Astrocyte (in vitro differentiated cells and primary cell): ENCODE measurements around a stretch of chr11.

DNA sequence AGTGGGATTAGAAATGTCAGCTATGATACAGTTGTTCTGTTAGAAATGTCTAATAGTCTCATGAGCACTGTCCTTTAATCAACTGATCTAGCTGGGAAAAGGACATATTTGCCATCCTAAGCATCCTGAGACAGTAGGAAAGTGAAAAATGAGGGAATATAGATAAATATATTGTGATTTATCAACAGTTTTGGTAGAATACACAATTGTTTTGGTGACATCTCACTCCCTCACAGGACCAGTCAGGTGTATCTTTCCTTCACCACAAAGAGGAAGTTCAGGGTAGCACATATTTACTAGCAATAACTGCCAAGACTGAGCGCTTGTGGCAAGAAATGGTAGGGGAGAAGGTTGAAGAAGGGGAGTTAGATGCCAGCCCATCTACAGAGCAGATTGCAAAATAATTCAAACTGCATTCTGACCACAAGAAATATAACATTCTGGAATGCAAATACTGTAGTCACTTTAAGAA, 90.9 kb upstream of the APOA1 start:
- PRO-cap: no peak
- RRBS, 2 experiments: no CpG with 5 or more reads among the region's 1 CpG

GRCh38 chr11:116989843-116990429, 108.3 kb downstream of the SIK3 start:
- PRO-cap: no peak
- RRBS, 2 experiments: no CpG with 5 or more reads among the region's 3 CpGs

DNA sequence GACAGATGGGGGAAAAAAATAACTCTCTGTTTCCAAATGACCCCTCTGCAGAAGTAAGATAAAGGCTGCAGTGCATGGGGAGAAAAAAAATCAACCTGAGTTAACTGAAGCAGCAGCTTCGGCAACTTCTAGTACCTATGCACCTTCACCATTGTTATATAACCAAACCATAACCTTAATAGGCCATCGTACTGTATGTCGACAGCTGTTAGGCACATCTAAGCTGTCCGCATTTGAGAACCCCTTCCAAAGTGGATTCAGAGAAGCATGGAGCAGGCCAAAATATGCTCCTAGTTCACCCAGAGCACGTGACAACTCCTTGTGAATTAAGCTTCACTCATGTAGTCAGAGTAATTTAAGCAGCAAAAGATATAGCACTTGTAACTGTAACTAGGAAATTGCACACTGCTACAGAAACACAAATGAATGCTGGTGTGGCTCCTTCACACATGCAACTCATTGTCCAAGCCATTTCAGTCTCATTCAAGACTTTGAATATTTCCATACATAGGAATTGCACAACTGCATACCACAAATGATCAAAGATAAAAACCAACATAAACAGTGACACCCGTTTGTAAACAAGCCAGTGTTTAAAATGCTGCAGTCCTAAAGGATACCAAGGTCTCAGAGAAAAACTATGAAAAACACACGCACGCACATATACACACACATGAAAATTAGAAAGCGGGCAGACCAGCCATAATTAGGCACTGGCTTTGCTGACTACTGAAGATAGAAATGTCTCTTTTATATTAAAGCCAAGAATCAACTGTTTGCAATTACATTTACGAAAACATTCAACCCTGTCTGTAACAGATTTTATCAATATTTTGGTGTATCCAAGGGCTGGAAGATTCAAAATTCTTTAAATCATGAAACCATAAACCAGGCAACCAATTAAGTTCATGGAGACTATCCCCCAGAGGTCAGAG, 2.5 kb downstream of the SIK3 start:
- PRO-cap: no peak
- RRBS, 2 experiments: no CpG with 5 or more reads among the region's 10 CpGs

DNA sequence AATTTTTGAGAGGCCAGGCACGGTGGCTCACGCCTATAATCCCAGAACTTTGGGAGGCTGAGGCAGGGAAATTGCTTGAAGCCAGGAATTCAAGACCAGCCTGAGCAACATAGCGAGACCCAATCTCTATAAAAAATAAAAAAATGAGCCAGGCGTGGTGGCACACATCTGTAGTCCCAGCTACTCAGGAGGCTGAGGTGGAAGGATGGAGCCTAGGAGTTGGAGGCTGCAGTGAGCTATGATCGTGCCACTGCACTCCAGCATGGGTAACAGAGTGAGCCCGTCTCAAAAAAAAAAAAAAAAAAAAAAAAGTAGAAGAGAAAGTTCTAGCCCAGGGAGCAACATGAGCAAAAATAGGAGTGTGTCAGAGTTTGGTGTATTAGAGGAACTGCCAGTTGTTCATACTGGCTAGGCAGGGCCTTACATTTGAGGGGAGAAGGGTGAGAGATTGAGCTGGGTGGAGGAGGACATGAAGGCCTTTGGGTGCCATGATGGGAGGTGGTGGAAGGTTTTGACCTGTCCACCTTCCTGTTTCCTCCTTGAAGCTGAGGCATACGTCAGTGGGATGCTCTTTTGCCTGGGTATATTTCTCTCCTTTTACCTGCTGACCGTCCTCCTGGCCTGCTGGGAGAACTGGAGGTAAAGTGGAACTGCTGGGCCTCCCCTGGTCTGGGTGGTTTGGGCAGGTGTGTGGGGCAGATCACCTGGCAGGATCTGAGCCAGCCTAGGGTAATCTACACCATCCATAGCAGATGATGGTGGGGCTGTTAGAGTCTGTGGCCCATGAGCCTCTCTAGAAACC, 7.2 kb downstream of the SIDT2 start:
- PRO-cap: no peak
- RRBS, 2 experiments: no CpG with 5 or more reads among the region's 8 CpGs

DNA sequence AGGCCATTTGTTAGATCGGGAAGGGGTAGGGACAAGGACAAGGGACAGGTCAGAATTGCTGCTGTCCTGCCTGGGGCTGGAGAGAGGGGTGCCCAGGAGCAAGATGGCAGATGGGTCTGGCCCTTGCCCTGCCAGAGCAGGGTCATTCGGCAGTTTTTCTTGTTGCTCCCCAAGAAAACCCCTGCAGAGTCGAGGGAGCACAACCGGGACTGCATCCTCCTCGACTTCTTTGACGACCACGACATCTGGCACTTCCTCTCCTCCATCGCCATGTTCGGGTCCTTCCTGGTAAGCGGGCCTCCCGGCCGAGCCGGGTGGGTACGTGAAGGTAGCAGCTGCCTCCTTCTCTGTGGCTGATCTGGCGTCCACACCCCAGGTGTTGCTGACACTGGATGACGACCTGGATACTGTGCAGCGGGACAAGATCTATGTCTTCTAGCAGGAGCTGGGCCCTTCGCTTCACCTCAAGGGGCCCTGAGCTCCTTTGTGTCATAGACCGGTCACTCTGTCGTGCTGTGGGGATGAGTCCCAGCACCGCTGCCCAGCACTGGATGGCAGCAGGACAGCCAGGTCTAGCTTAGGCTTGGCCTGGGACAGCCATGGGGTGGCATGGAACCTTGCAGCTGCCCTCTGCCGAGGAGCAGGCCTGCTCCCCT, 3.4 kb upstream of the TAGLN start:
- PRO-cap: no peak
- RRBS, 2 experiments: 85% methylated on average over 3 of the region's 22 CpGs; no CpG with 5 or more reads in 1 of the 2 experiments

- PRO-cap: no peak
- RRBS, 2 experiments: no CpG with 5 or more reads among the region's 21 CpGs
Observed at GRCh38 chr11:117202676-117203732, 3.8 kb downstream of the TAGLN start.

GRCh38 chr11:117309113-117309742, 6.8 kb downstream of the BACE1 start:
- PRO-cap: no peak
- RRBS, 2 experiments: no CpG with 5 or more reads among the region's 11 CpGs

DNA sequence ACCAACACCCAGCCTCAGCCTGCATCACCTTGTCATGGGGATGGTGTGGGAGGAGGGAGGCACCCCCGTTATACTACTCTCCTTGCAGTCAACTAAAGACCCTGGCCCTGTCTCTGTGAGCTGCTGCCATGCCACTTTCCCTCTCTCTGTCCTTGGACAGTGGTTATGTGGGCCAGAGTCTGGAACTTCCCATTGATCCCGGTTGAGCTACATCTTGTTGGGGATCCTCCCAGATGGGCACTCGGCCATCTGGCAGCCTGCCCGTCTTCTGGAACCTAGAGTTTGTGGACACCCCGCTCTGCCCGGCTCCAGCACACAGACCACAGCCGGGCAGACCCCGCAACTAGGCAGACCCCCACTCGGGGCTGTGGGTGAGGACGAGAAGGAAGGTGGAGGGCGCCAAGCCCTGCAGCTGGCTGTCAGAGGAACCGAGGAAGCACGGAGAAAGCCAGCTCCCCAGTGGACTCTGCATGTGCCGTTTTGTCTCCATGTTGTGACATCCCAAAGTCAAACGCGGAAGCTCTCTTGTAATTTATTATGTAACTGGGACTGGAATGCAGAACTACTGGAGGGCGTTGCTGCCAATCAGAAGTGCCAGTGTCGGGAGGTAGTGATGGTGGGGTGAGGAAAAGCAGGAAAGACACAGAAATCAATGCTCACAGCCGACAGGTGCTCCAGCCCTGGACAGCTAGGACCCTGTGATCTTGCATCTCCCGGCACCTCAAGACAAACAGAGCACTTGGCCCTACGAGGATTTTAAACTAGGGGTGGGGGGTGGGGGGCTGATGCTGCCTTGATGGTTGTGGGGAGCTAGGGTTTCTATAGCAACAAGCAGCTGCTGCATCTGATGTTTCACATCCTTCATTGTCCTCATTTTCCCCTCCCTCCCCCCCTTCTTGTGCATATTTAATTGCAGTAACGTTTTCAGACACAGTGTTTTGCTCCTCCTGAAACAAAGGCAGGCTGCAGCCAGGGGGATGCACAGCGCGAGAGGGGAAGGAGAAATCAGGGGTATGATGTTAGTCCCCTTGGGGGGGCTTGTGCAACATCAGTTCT, 207.8 kb downstream of the CEP164 start:
- PRO-cap: no peak
- RRBS, 2 experiments: 7% methylated on average over 3 of the region's 24 CpGs; no CpG with 5 or more reads in 1 of the 2 experiments

DNA sequence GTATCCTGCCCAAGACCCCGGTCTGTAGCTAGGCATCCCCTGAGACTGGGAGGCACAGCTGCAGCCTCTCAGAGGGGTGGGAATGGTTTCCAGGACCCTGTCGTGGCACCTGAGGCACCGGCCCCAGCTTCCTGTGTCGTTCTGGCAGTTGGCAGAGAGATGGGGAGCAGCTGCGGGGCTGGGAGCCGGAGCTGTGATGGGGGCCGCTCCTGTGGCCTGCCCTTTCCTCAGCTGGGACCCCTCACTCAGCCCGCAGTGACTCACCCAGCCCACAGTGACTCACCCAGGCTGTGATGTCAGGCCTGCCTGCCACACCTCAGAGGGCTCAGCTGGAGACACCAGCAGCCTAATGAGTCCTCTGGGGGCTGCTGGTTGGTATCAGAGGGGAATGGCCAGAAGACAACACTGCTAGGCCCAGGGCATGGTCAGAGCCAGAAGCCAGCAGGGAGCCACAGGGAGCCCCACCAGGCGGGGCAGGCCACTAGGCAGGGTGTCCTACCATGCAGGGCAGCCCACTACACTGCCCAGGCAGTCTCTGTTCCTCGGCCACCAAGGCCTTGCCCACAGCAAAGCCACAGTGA, 4.1 kb upstream of the FXYD2 start:
- PRO-cap: no peak
- RRBS, 2 experiments: 1 to 44% methylated on average over 4 to 6 of the region's 10 CpGs

DNA sequence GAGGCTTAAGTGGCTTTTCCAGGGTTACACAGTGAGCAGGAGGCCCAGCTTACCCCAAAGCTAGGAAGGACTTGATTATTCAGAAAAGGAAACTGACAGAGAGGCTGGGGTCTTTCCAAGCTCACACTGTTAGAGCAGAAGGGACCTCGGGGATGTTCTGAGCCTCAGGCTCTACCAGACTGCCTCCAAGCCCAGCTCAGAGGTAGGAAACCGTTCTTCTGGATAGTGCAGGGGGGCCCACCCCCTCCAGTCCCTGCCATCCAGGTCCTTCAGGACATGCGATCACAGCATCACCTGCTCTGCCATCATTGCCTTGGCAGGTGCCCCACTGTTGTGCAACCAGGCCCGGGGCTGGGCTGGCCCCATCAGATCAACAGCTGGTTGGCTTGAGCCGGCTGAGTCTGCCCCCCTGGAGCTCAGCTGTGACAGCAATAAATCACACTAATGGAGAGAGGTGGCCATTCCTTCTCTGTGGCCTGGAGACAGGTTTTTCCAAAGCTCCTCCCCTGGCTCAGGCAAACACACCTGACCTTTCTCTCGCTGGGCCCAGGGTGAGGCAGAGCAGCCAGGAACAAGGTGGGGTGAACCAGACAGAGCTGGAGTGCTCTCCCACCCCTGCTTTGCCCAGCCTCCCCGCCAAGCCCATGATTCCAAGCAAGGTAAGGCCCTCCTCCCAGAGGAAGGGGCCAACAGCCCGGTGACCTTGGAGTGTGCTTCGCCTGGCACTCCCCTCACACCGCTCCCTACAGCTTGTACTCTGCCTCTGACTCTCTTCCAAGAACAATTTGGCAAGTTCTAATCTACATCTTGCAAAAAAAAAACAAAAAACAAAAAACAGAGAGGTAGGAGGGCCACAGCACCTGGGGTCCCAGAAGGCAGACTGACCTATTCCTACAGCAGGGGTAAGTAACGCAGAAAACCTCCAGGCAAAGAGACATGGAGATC, 8.9 kb upstream of the FXYD2 start:
- PRO-cap: no peak
- RRBS, 2 experiments: 6 to 35% methylated on average over 2 of the region's 11 CpGs

- PRO-cap: no peak
- RRBS, 2 experiments: no CpG with 5 or more reads among the region's 9 CpGs
Observed at GRCh38 chr11:117870028-117870699, 6.3 kb downstream of the FXYD6 start.

- PRO-cap: no peak
- RRBS, 2 experiments: no CpG with 5 or more reads among the region's 7 CpGs
Observed at GRCh38 chr11:117930617-117931202, 1.5 kb upstream of the TMPRSS13 start.

- PRO-cap: no peak
- RRBS, 2 experiments: 5% methylated on average over 2 of the region's 23 CpGs; no CpG with 5 or more reads in 1 of the 2 experiments
Observed at GRCh38 chr11:117986601-117987690, 752 bp downstream of the IL10RA start.

- PRO-cap: no peak
- RRBS, 2 experiments: 69 to 77% methylated on average over 5 of the region's 11 CpGs
Observed at GRCh38 chr11:118079457-118080211, 2.8 kb downstream of the TMPRSS4 start.

- PRO-cap: no peak
- RRBS, 2 experiments: no CpG with 5 or more reads among the region's 10 CpGs
Observed at GRCh38 chr11:118112880-118113521, 26.2 kb upstream of the SMIM35 start.

- PRO-cap: no peak
- RRBS, 2 experiments: no CpG with 5 or more reads among the region's 3 CpGs
Observed at GRCh38 chr11:118238854-118239701, 13.1 kb downstream of the MPZL3 start.

DNA sequence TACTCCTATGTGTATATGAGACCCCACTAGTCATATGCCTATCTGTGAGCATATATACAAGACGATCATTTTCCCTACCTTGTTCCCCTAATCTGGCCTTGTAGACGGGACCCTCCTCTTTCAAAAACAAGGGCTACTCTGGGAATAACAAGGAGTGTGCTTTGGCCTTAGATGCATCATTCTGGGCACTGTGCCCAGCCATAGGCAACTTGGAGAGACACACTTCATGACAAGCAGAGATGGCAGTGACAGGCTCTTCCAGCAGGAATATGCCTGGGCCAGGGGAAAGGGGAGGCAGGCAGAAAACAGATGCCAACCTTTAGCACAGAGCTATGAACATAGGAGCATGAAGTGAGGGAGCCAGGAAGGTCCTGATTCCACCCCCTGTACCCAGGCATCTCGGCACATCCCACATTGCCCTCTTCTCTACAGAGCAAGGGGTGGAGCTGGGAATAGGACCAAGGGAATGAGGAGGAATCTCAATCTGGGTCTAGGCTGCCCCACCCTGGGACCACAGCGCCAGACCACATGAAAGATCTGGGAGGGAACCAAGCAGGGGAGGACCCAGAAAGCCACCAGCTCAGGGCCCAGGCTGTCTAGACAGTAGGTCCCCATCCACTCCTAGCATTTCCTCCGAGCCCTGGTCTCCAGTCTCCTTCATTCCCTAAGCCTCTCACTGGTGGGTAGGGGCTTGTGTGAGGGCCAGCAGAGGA, 11.4 kb downstream of the PHLDB1 start:
- PRO-cap: no peak
- RRBS, 2 experiments: no CpG with 5 or more reads among the region's 5 CpGs

GRCh38 chr11:118624823-118625255, 17.4 kb downstream of the PHLDB1 start:
- PRO-cap: no peak
- RRBS, 2 experiments: no CpG with 5 or more reads among the region's 8 CpGs

DNA sequence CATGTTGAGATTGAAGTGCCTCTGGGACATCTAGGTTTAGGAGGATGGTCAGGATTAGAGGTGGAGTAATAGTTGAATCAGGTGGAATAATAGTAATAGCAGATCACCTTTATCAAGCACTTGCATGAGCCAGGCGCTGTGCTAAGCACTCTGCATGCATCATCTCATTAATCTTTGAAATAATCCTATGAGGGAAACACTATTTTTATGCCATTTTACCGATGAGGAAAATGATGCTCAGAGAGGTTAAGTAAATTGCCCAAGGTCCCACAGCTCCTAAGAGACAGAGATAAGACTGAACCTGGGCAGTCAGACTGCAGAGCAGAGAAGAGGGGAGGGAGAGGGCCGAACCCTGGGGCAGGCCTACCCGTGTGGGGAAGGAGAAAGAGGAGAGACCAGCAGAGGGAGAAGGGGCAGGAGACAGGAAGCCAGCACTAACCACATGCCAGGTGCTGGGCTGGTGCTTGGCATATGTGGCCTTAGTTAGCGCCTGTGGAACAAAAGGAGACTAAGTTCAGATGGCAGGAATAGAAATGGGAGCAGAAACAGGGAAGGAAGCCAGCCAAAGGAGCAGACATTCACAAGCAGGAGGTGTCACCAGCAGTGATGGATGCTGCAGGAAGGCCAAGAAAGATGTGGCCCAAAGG, 27.0 kb downstream of the TREH start:
- PRO-cap: no peak
- RRBS, 2 experiments: no CpG with 5 or more reads among the region's 5 CpGs

DNA sequence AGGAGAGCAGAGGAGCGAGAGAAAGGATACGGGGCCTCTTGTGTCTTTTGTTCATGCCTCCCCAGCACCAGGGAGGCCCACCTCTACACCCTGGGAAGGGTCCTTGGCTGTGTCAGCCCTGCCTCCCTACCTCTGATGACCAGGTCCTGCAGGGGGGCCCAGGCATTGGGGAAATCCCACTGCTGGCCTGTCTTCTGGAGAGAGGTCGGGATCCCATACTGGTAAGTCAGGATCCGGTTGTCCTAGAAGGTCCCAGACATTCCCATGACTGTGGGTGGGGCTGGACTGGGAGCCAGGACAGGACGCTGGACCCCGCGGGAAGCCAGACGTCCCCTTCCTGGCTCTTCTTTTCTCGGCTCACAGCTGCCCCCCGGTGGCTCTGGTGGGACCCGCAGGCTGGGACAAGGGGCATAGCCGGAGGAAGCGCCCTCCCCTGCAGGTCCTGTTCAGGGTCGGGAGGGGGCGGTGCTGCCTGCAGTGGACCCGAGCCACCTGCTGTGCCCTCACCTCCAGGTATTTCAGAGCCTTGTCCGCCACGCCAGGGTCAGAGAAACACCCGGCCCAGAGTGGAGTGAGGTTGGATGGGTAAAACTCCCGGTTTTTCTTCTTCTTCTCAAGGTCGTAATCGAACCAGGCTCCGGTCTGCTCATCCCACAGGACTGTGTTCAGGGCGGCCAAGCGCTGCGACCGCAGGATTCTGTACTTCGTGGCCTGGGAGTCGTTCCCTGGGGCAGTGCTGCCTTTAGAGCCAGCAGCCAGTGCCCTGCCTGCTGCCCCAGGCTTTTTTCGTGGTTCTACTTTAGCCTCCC, 20.0 kb downstream of the TREH start:
- PRO-cap: no peak
- RRBS, 2 experiments: 1 to 4% methylated on average over 3 to 4 of the region's 30 CpGs